ENCODE measurements around a stretch of chr2.

DNA sequence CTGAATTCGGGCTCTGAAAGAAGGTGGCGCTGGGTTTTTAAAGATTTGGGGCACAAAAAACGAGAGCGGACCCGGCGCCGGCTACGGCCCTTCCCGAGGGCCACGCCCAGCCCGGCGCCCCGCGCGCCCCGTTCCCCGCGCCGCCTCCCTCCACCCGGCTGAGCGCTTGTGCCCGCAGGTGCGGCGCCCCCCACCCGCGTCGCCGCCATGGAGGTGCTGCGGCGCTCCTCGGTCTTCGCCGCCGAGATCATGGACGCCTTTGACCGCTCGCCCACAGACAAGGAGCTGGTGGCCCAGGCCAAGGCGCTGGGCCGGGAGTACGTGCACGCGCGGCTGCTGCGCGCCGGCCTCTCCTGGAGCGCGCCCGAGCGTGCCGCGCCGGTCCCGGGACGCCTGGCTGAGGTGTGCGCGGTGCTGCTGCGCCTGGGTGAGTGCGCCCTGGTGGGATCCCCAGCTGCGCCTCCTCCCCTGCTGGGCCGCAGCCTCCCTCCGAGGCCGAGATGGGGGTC lies 786 bp downstream of the BOK start:
- PRO-cap, result unidirectional peak, minus-strand start at position 104 of the sequence
- RAMPAGE, long total RNA, 4 experiments, result no peak in any of the 4 experiments

DNA sequence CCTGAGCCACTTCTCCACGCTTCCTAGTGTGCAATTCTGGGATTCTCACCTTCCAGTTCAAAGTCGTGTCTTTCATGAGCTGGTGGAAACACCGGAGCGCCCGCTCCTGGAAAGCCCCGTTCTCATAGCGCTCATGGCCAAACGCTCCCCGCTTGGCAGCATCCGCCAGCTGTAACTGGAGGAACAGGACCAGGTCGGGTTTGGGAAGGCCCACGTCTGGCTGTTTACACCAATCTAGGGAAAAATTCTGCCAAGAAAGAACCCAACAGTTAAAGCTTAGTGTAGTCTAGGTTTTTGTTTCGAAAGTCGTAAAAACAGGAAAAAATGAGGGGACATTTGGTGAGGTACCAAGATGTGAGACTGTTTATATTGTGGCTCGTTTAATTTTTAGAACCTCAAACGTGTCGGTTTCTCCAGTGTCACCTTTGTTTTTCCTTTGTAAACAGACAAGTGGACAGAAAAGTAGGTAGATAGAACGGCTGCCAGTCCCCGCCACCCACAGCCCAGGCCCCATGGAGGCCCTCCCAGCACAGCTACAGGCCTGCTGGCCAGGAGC lies 8.1 kb downstream of the DTYMK start:
- PRO-cap, result no peak
- RAMPAGE, long total RNA, 4 experiments, result no peak in any of the 4 experiments

GRCh38 chr2:241701670-241701812 lies 298 bp upstream of the ING5 start:
- PRO-cap, result no peak
- RAMPAGE, long total RNA, 4 experiments, result no peak in any of the 4 experiments

DNA sequence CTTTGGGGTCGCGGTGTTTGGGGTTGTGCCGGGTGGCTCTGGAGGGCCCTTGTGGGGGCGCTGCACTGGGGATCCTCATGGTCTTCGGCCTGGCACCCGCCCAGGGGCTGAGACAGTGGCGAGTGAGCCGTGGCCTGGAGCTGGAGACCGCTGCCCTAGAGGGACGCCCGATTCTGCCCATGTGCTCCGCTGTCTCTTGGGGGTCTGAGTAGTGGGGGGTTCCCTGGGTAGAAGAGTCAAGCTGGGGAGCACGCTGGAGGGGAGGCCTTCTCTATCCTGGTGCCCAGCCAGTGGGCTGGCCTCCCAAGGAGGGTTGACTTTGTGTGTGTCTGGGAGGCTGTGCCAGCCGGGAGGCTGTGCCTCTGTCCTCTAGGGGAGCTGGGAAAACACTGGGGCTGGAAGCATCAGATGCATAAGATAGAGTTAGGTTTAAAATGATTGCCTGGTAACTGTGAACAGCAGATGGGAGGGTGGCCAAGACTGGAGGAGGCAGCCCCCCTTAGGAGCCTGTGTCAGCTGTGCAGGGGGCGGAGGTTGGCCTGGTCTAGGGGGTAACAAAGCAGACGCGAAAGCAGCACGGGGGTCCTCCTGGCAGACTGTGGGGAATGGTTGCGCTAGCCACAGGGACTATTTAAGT lies 1.2 kb downstream of the ING5 start:
- PRO-cap, result no peak
- RAMPAGE, long total RNA, 4 experiments, result no peak in any of the 4 experiments

DNA sequence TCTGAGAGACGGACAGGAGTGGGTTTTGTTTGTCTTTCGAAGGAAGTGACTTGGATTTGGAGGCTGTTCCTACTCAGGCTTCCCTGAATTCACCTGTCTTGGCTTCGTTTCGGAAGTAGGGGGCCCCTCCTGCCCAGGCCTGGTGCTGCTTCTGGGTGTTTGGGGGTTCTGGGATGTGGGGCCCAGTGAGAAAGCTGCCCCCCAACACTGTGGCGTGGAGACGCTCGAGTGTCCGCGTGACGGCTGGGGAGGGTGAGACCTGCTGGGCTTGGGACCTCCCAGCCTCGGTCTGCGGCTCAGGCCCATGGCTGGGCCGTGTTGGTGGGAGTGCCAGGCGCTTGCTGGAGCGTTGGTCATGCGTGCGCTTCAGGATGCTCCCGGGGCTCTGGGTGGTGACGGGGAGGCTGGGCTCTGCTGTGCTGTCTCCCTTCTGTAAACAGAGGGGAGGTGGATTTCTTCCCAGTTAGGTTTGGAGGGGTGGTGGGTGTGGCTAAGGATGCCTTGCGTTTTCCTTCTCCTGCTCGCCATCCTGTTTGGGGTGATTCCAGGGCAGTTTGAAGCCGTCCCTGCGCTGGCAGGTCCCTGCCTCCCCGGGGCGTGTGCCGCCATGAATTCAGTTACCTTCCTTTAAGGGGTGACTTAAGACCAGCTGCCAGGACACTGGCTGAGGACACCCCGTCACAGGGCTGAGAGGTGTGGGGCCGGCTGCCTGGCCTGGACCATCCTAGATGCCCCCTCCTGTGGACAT lies 591 bp downstream of the GAL3ST2 start:
- PRO-cap, result no peak
- RAMPAGE, long total RNA, 4 experiments, result no peak in any of the 4 experiments

- PRO-cap, result bidirectional peak, plus-strand start at chr2:241859895, minus-strand start at chr2:241859573
- RAMPAGE, long total RNA, 4 experiments, result no peak in any of the 4 experiments
These were observed 1.1 kb upstream of the PDCD1 start for GRCh38 chr2:241859442-241860622.

DNA sequence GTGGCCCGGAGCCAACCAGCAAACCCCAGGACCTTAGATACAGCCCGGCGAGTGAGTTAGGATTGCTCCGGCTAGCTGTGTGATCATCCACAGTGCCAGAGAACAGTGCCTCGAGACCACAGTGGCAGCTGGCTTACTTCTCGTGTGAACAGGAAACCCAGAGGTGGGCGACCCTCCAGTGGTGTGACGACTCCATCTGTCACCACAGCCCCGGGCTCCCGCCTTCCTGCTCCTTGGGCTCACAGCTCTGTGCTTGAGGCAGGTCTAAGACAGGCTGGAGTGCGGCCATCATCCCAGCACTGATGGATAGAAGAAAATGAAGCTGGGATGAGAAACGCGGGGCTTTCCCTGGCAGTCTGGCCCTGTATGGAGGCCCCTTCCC lies 1.5 kb upstream of the RTP5 start:
- PRO-cap, result bidirectional peak, plus-strand start at position 250 of the sequence, minus-strand start at position 107 of the sequence
- RAMPAGE, long total RNA, 4 experiments, result no peak in any of the 4 experiments

DNA sequence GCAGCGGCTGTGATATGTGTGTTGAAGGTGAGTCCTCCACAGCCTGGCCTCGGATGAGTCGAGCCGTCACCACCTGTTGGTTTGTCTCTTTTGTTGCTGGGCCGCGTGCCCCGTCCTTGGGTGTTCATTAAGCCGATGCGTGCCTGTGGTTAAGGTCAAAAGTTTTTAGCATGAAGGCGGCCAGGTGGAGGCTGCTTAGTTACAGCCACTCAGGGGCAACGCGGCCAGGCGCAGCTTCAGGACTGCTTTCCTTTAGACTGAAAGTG lies 26.7 kb upstream of the FAM240C start:
- PRO-cap, result no peak
- RAMPAGE, long total RNA, 4 experiments, result no peak in any of the 4 experiments

DNA sequence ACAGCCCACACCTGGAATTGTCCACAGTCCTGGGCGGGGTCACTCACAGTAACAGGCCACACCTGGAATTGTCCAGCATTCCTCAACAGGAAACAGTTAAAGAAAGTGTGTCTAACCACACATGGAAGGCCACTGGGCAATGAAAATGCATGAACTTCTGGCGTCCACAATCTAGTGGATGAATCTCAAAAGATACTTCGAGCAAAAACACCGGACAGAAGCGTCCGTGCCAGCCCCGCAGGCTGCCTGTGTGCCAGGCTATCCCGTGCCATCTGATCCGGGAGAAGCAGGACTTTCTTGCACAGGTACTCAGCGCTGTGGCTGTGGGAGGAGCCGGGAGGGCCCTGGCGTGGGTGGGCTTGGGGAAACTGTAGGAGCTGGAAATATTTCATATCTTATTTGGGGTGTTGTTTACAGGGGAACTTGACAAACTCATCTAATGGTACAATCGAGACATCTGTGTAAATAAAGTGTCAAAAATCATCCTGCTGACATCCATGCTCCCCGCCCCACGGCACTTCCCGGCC lies 83.0 kb upstream of the FAM240C start:
- PRO-cap, result no peak
- RAMPAGE, long total RNA, 4 experiments, result no peak in any of the 4 experiments

DNA sequence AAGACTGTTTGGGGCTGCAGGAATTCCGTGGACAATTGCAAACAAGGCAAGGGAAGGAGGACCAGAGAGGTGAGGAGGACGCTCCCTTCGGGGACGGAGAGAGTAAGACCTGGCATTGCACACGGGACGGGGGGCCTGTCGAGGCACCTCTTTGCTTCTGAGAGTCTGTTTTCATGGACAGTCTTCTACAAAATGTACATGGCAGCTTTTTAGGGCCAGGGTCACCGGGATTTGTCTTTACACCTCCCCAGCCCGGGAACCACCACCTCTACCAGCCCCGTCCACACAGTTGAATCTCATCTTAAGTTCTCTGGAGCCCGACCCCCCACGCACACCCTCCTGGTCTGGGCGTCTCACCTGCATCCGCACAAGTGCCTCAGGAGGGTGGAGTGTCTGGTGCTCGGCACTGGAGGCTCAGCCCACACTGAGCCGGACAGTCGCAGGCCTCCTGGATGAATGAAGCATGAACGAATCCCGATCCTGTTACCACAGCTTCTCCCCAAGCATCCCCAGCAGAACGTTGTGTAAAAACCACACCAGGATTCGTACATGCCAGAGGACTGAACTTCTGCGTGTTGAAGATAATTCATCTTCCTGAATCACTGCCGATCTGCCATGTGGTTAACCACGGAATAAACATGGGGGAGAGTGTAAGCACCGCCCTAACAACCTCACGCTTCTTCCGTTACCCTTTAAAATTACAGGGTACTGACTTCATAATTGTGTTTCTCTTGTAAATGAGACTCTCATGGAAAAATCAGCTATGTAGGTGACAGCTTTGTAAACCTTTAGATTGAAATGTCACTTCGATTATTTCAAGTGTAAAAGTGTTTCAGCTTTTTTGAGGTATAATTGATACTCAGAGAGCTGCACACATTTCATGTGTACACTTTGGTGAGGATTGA lies 131.3 kb upstream of the FAM240C start:
- PRO-cap, result no peak
- RAMPAGE, long total RNA, 4 experiments, result no peak in any of the 4 experiments

GRCh38 chr2:242118011-242118511 lies 217.8 kb upstream of the FAM240C start:
- PRO-cap, result no peak
- RAMPAGE, long total RNA, 4 experiments, result start-site peak on the plus strand in 1 of 4 experiments, at chr2:242118039-242118568 at its widest, 8 reads per replicate